Fibroblast of the aortic adventitia (primary cell): ENCODE measurements around the genes POLR2L and KRTAP5-3.

DNA sequence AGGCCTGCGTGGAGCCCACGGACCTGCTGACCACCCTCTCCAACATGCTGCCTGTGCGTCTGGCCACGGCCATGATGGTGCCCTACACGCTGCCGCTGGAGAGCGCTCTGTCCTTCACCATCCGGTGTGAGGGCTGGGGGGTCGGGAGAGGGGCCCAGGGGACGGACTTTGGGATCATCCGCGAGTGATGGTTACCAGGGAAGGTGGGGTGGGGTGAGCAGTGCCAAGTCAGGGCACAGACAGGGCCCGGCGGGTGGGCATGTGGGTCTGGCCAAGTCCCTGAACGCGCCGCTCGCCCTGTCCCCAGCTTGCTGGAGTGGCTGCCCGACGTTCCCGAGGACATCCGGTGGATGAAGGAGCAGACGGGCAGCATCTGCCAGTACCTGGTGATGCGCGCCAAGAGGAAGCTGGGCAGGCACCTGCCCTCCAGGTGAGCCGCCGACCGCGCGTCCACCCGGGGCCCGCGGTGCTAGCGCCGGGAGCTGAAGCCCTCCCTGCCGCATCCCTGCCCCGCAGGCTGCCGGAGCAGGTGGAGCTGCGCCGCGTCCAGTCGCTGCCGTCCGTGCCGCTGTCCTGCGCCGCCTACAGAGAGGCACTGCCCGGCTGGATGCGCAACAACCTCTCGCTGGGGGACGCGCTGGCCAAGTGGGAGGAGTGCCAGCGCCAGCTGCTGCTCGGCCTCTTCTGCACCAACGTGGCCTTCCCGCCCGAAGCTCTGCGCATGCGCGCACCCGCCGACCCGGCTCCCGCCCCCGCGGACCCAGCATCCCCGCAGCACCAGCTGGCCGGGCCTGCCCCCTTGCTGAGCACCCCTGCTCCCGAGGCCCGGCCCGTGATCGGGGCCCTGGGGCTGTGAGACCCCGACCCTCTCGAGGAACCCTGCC, 3.5 kb upstream of the CRACR2B start:
- CAGE, long polyA plus RNA: no peak

DNA sequence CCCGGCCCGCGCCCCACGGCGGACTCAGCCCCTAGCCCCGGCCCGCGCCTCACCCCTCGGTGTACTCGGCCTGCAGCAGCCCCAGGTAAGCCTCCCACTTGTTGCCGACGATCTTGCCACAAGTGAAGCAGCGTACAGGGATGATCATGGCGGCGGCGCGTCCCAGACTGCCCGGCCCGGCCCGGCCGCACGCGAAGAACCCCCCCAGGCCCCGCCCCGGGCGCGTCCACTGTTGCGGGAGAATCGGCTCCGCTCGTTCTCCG, at the start of gene POLR2L:
POLR2L (minus strand) TSS at position 169 of the 263 bp plus-strand sequence.
- CAGE, long polyA plus RNA: start-site peak on the minus strand centred at position 170 of the sequence, 7 bp wide, 3,393 and 166 reads in 2 replicates

DNA sequence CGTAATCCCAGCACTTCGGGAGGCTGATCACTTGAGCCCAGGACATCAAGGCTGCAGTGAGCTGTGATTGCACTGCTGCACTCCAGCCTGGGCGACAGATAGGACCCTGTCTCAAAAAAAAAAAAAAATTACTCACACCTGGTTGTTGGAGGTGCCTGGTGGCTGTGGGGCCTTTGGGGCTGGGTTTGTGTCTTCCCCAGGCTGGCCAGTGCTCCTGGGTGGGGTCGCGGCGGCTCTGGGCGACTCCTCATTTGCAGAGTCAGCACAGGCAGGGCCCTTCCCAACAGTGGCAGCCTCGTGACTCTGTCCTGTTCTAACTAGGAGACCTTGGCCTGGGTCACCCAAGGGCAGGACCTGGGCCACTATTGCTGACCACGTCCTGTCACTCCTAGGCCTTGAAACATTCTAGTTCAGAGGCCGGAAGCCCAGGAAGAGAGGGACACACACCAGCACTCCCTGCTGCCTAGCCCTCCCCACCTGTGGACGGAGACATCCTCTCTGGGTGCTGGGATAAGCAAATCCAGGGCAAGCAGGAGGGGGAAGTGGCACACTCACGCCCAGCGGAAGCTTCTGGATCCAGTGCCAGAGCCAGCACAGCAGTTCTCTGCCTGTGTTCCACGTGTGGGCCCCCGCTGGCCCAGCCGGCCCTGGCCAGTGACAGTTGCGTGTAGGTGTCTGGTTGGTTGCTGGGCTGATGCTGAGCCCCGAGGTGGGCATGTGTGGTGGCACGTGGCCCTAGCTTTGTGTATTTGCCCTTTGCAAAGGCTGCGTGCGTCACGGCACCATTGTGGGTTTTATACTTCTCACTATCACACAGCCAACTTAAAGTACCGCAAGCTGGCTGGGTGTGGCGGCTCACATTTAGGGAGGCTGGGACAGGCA, 4.2 kb upstream of the CHID1 start:
- CAGE, long polyA plus RNA: no peak

- CAGE, long polyA plus RNA: no peak
These were observed 1.1 kb upstream of the AP2A2 start for GRCh38 chr11:924339-925119.

- CAGE, long polyA plus RNA: no peak
These were observed 25.7 kb downstream of the MUC6 start for GRCh38 chr11:1010668-1011409.

- CAGE, long polyA plus RNA: no peak
These were observed 14.6 kb upstream of the MUC6 start for GRCh38 chr11:1050993-1051625.

DNA sequence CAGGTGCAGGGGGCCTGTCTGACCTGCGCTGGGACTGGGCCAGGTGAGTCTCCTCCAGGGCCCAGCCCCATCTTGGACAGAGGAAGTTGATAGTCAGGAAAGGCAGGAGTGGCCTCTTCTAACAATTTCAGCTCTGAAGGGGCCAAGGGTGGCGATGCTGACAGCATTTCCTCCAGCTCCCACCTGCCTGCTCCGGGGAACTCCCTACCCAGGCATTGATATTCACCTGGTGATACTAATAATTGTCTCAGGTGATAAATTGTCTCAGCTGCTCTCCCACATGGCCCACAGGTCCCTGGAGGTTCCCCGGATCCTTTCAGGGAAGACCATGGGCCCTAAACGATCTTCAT, 18.3 kb upstream of the MUC6 start:
- CAGE, long polyA plus RNA: no peak

DNA sequence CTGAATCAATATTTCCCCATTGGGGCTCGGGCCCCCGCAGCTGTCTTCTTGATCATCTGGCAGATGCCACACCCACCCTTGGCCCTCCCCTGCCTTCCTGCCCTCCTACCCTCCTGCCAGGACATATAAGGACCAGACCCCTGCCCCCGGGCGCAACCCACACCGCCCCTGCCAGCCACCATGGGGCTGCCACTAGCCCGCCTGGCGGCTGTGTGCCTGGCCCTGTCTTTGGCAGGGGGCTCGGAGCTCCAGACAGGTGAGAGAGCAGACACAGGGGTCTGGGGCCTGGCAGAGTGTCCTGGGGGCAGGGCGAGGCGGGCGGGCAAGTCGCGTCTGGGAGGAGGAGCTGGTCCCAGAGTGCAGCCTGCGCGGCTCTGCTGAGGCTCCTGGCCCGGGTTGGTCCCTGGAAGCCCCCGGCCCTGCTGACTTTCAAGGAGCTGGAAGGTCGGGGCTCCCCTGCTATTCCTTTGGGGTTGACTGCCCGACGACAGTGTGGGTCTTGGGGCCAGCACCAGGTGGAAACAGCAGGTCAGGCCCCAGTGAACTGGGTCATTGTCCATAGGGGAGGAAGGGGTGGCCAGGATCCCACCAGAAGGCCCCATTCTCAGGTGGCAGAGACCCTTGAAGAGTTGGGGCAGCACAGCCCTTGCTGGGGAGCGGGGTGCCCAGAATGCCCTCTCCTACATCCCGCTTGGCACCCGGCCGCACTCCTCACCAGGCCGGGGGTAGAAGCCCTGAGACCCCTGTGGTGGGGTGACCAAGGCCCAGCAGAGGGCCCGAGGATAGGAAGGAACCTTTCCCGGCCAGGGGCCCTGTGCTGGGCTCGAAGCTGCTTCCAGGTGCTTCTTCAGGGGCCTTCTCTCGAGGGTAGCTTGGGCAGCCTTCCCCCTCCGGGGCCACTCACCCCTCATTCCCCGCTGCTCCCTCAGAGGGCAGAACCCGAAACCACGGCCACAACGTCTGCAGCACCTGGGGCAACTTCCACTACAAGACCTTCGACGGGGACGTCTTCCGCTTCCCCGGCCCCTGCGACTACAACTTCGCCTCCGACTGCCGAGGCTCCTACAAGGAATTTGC, 38.5 kb upstream of the MUC6 start:
- CAGE, long polyA plus RNA: no peak

DNA sequence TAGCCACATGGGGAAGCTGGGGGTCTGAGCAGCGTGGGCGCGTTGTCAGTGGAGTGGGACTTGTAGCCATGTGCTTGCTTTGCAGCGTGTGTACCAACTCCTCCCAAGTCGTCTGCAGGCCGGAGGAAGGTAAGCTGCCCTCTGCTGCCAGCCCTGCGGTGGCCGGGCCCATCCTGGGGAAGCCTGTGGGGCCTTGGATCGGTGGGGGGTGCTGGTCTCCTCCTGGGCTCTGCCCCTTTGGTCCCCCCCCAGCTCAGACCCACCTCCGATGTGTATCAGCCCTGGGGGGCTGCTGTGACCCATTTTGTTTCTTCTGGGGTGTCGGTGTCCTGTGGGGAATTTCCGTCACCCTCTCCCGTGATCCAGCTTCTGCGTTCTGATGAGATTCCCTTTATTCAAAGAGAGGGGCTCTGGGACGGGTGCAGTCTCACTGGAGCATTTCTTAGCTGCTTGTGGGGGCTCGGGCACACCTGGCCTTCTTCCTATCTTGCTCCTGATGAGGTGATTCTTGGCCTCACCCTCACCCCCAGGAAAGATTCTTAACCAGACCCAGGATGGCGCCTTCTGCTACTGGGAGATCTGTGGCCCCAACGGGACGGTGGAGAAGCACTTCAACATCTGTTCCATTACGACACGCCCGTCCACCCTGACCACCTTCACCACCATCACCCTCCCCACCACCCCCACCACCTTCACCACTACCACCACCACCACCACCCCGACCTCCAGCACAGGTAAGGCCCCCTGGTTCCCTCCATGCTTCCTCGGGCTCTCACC, 56.0 kb upstream of the MUC6 start:
- CAGE, long polyA plus RNA: no peak

GRCh38 chr11:1223574-1224595, 1.0 kb downstream of the MUC5B start:
- CAGE, long polyA plus RNA: no peak

DNA sequence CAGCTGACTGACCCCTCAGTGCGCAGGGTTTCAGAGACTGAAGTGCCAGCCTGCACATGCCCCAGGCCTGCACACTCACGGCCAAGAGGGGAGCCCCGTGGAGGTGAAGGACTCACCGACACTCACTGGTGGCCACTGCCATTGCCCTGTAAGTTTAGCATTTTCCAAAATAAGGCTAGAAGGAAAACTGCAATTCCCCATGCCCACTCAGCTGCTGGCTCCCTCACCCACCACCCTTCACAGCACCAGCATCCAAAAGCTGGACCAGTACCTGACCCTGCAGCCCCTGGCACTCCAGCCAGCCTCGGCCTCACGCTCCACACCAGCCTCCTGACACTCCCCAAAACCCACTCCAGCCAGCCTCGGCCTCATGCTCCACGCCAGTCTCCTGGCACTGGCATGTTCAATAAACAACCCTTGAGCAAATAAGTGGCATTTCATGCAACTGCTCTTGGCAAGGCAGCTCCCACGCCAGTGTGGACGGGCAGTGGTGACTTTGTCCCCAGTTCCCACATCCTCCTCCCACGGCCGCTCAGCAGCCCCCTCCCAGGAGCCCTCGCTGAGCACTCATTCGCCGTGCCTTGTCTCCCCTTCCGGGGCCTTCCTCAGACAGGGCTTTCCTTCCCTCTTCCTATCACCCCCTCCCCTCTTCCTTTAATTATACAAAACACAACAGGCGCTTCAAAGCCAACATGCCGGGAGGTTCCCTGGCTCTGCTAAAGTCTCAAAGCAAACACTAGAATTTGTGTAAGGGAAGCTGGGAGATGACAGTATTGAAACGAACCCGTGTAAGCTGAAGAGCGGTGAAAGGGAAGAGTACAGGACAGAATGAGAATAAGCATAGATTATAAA, 6.9 kb downstream of the TOLLIP start:
- CAGE, long polyA plus RNA: no peak

GRCh38 chr11:1303165-1303805, 6.1 kb downstream of the TOLLIP start:
- CAGE, long polyA plus RNA: no peak

DNA sequence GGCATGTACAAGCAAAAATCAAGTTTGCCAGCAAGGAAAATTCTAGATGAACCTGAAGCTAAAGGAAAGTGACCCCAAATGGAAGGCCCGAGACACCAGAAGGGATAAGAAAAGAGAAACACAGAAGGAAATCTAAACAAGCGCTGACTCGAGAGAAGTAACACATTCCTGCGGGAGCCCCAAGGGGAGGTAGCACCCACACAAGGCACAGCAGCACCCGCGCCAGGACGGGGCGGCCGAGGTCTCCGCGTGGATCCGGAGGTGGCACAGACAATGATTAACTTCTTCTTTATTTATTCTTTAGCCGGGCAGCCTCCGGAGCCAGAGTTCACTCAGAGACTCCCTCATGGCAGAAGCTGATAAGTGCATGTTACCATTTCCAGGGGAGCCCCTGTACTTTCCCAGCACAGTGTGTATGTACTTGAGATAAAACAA, 5.1 kb downstream of the TOLLIP start:
- CAGE, long polyA plus RNA: no peak

DNA sequence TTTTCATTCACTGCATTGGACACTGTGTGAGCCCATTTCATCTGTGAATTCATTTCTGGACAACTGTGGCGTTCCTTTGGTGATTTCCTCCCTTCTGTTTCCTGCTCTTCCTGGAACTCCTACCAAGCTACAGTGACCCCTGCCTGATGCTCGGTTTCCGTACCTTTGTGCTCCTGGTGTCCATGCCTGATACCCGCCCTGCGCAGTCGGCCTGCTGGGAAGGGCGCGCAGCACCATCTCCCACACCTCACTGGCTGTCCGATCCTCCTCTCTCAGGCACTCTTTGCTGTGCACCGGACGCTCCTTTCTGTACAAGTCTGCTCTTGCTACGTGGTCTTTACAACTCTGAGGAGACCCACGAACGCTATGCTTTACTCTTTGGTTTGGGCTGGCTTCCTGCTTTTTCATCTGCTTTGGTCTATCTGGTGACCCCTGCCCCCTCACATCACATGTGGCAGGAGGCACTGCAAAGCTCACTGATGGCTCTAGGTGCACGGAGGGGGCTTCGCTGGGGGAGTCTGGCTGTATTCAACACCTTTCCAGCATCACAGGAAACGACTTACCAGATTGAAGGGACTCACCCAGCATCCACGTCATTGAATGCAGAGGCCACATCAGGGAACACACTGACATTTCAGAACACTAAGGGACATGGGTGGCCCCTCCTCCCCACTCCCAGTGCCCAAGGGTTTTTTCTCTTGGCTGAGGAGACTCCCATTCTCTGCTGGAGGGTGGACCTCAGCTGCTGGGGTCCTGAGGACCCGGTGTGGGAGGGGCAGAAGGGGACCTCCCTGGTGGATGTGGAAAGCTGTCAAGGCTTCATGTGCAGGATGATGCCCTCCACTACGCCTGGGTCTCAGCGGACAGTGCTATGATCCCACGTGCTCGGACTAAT, 27.0 kb upstream of the MOB2 start:
- CAGE, long polyA plus RNA: no peak

DNA sequence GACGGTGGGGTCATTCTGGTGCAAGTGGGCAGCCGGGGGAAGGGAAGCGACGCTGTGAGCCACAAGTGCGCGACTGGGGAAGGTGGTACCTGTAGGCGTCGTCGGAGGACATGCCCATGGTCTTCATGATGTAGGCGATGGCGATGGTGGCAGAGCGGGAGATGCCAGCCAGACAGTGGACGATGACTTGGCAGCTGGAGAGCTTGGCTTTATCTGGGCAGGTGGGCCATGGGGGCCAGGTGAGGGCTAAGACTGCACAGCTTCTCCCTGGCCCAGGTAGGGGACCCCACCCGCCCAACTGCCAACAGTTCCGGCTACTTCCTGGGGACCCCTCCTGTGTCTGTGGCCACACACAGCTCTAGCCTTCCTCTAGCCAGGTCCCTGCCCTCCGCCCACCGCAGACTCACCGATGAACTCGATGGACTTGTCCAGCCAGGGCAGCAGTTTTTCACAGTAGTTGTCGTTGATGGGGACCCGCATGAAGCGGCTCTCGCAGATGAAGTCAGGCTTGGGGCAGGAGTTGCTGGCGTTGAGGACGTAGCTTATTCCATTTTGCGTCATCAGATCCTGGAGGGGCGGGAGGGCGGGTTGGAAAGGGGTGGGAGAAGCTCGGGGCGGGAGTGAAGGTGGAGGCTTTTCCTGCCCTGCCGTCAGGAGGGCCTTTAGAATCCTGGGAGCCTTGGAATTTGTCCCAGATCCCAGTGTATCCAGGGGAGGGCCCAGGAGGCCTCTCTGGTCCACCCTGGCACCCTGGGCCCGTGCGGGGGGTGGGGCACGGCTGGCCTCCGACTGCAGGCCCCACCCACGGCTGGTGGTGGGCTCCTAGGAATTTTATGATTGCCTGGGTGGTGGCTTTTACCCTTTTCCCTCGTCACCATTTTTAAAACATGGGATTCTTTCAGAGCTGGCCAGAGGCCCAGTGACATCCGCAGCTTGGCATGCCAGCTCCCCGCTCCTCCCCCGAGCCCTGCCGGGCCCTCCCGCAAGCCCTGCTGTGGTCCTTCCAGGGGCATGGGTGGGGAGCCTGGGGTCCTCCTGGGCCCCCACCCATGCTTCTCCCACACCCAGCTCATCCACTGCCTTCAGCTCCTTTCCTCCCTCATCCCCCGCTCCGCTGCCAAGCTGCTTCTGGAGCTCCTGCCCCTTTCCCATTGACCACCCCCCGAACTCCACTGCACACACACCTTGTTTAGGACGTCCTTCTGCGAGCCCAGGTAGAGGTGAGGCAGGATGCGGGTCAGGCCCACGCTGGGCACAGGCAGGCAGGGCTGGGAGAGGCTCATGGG, 13.9 kb downstream of the DUSP8 start:
- CAGE, long polyA plus RNA: no peak

GRCh38 chr11:1573937-1574922, 2.2 kb upstream of the DUSP8 start:
- CAGE, long polyA plus RNA: no peak

GRCh38 chr11:1608397-1608725, at the start of gene KRTAP5-3:
Gene KRTAP5-3, minus strand, starts transcription at chr11:1608463.
- CAGE, long polyA plus RNA: no peak

DNA sequence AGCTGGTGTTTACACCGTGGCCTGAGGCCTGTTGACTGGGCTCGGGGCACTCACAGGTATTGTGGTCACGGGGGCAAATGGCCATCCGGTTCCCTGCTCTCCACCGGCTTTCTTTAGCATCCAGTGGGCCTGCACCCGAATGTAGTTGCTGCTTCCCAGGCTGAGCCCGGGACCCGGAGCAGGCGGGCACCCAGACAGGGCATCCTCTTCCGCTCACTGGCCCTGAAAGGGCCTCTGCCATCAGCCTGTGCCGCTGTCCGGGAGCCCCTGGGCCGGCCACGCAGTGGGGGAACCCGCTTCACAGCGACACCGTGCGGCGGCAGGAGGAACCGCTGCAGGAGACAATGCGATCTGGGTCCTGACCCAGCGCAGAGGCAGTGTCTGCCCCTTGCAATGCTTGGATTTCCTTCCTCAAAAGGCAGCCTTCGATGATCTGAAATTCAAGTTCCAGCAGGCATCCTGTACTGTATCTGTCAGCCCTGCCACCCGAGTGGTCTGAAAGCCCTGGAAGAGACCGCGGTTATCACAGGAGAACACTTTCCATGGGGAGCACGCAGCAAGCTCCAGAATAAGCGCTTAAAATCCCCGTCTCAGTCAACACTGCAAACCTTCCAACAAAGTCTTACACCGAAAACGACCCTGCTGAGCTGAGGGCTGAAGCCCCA, 768 bp upstream of the KRTAP5-5 start:
- CAGE, long polyA plus RNA: no peak

- CAGE, long polyA plus RNA: no peak
These were observed 32.3 kb downstream of the KRTAP5-5 start for GRCh38 chr11:1661771-1662431.

GRCh38 chr11:1673715-1674182, 23.2 kb upstream of the KRTAP5-6 start:
- CAGE, long polyA plus RNA: no peak